ENCODE measurements around the gene PALLD.

DNA sequence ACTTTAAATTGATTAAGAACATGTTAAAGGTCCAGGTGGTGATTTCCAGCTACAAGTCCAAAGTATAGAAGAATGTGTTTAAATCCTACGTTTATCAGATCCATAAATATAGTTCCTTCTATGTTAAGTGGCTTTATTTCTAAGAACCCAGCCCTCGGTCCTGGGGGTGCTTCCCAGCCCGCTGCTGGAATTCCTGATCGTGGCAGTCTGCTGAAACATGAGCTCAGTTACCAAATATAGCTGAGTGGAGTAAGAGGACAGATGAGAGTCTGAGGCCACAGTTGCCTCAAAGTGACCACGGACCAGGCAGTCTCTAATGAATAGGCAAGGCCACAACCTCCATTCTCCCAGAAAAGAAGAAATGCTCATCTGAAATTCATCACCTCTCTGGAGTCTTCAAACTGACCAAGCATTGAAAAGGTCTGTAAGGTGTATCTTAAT lies at the start of gene PALLD:
Gene PALLD, plus strand, starts transcription at position 278 of the 441 bp plus-strand sequence.
- PRO-cap: no peak
- RAMPAGE, long total RNA, 4 experiments: no peak in any of the 4 experiments

DNA sequence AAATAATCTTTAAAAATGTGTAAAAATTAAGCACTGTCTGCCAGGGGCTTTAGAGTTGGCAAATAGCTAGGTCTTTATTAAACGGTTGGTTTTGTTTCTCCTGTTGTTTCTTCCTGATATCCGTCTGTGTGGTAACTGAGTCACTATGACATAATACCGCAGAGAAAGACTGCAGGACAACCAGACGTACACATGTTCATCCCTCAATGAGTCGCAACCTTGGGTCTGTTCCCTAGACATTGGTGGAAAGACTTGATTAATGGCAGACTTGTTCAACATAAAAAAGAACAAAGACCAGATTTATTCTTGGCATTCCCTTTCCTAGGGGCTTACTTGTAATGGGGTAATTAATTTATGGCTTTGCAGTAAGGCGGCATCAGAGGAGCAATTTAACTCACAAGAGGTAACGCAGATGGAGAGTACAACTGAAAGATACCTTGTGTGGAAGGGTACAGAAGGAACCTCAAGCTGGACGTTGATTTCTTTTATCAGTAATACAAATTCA lies 134.0 kb downstream of the PALLD start:
- PRO-cap: no peak
- RAMPAGE, long total RNA, 4 experiments: no peak in any of the 4 experiments

DNA sequence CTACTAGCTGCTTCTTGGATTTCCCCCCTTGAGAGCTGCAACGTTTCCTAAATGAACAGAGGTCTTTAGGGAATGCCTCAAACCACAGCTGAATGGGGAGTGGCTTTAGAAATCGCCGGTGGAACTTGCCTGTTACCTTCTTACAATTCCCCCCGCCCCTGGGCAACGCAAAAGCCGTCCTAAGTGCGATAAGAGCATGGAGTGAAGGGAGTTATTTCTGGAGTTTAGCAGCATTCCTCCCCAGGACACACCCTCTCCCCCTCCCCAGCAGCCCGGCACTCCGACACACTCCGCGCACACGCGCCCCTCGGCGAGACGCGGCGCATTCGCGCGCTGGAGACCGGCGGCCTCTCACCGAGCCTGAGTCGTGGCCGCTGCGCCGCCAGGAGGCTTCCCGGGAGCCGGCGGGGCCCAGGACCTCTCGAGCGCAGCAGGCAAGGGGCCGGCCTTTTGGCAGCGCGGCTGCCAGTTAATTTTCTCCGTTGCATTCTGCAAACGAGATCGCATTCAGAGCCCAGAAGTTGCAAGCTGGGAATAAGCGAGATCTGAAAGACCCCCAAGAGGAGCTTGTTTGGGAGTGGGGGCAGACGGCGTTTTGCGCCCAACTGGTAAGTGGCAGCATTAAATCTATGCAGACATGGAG lies 134.6 kb downstream of the PALLD start:
- PRO-cap: no peak
- RAMPAGE, long total RNA, 4 experiments: start-site peak on the plus strand in 2 of 4 experiments, centred at positions 330 to 411 of the sequence, 22 to 31 reads per replicate

DNA sequence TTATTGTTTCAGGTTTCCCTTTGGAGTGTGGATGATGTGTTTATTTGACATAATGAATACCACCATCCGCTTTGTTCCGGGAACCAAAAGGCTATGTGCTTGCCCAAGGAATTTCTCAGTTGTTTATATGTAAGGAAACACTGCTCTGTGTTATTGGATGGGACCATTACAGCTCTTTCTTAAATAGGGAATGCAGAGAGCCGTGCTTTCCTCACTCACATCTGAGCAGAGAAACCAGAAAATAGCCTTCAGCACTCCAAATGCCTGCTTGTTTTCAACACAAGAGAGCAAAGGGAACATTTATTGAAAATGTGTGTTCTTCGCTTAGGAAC lies 194.1 kb downstream of the CBR4 start:
- PRO-cap: no peak
- RAMPAGE, long total RNA, 4 experiments: no peak in any of the 4 experiments

DNA sequence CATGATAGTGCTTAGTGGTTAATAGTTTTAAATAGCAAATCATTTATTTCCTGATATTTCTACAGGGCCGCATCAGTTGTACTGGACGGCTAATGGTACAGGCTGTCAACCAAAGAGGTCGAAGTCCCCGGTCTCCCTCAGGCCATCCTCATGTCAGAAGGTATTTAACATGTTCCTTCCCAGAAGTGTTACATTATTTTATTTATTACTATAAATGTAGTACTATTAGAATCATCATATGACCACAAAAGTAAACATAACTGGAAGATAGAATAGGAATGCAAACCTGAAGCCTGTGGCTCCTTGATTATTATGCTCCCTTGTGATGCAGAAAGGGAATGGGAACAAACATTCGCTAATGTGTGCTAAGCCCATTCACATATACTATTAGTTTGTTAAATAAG lies 96.2 kb downstream of the CBR4 start:
- PRO-cap: no peak
- RAMPAGE, long total RNA, 4 experiments: no peak in any of the 4 experiments

- PRO-cap: no peak
- RAMPAGE, long total RNA, 4 experiments: no peak in any of the 4 experiments
Measured at GRCh38 chr4:169005463-169005936, 4.6 kb downstream of the CBR4 start.

DNA sequence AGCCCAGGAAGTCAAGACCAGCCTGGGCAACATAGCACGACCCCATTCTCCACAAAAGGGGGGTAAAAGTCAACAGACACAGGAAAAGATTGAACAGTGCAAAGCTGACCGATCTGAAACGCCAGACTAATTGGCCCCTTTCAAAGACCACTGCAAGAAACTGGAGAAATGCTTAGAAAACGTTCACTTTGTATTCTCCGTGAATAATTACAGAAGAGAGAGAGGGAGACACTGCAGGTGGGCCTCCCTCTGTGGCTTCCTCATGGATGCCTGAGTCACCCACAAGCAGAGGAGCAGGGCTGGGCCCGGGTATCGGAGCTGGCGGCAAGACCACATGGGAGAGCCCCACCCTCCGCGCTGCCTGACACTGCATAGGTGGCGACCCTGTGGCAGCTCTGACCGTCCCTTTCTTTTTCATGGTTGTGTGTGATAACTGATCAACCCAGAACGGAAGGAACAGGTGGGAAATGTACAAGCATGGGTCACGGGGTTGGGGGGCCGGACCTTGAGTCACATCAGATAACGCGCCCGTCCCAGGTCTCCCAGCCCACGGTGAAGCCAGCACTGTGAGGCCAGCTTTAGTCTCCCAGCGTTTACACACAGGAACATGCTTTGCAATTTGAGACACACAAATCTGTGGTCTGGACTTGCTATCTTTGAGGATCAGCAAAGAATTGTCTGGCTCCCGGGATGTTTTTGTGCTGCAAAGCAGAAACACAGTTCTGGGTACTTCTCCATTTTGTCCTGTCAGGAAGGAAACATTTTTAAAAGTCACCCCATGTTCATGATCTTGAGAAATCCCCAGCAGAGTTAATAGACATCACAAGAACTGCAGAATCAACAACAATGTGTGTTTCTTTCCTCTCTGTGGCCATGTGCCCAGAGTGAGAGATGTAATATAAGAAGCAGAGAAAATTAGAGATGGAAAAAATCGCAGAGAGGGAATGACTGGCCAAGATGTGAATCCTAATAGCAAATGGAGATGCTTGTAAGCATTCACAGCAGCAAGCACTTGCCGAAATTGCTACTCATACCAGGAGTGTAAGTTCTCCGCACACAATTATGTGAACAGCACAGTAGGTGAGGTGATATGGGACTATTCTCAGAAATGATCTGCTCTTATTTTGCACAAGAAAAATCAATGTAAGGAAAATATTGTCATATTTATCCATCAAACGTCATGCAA lies 70.1 kb upstream of the CBR4 start:
- PRO-cap: no peak
- RAMPAGE, long total RNA, 4 experiments: no peak in any of the 4 experiments

DNA sequence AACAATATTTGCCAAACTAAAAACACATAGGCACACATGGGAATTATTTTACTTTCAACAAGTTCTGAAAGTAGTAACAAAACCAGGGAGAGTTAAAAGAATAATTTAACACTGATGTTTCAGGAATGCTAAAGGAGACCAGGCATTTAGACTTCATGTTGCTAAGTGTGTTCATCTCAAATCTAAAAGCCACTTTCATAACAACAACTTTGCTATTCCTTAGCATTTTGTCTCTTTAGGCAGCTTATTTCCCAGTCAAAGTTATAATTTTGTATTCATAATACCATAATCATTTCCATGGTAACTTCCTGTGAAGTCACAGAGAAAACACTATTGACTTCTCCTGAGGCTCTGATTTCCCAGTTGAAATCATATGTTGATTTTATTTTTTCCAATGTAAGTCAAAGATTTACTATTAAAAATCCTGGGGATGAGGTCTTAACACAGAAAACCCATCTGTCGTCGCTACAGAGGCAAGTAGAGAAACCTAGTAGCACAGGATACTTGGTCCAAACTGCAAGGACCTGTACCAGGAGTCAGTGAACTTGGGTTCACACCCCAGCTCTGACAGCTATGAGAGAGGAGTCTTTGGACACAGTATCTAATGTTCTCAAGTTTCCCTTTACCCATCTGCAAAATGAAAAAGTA lies 69.2 kb downstream of the SH3RF1 start:
- PRO-cap: no peak
- RAMPAGE, long total RNA, 4 experiments: no peak in any of the 4 experiments

GRCh38 chr4:169213751-169214603 lies 56.8 kb downstream of the SH3RF1 start:
- PRO-cap: no peak
- RAMPAGE, long total RNA, 4 experiments: no peak in any of the 4 experiments

GRCh38 chr4:169250862-169251285 lies 19.9 kb downstream of the SH3RF1 start:
- PRO-cap: no peak
- RAMPAGE, long total RNA, 4 experiments: no peak in any of the 4 experiments

GRCh38 chr4:169774265-169775515 lies 16.9 kb upstream of the HPF1 start:
- PRO-cap: no peak
- RAMPAGE, long total RNA, 4 experiments: no peak in any of the 4 experiments

DNA sequence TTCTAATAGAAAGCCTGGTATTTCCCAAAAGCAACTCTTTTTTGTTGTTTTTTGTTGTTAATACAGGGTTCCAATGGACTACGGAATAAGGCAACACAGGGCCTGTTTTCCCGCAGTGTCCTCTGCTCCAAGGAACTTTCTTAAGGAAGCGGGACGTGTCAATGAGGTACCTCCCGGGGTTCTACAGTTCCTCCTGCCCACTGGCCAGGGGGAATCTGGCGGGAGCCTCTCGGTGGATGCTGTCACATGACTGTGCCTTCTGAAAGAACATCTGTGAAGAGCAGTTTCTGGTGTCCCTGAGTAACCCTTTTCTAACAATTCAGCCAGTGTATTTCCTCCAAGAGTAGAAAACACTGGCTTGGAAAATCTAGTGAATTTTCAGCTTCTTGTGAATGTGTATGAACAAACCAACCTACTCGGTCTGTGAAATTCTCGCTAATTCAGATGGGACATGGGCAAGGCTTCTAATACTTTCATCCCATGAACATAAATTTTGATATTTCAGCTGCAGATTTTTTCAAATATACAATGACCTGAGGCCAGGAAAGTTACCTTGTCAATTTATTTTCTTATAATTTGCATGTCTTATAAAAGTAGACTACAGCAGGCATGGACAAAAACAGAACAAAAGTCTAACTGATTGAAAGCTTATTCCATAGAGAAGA lies 32.6 kb downstream of the MFAP3L start:
- PRO-cap: no peak
- RAMPAGE, long total RNA, 4 experiments: no peak in any of the 4 experiments

GRCh38 chr4:171298848-171299300 lies 514.3 kb upstream of the GALNTL6 start:
- PRO-cap: no peak
- RAMPAGE, long total RNA, 4 experiments: no peak in any of the 4 experiments

- PRO-cap: no peak
- RAMPAGE, long total RNA, 4 experiments: no peak in any of the 4 experiments
Measured at GRCh38 chr4:172962513-172963162, 206.0 kb upstream of the GALNT7 start.

DNA sequence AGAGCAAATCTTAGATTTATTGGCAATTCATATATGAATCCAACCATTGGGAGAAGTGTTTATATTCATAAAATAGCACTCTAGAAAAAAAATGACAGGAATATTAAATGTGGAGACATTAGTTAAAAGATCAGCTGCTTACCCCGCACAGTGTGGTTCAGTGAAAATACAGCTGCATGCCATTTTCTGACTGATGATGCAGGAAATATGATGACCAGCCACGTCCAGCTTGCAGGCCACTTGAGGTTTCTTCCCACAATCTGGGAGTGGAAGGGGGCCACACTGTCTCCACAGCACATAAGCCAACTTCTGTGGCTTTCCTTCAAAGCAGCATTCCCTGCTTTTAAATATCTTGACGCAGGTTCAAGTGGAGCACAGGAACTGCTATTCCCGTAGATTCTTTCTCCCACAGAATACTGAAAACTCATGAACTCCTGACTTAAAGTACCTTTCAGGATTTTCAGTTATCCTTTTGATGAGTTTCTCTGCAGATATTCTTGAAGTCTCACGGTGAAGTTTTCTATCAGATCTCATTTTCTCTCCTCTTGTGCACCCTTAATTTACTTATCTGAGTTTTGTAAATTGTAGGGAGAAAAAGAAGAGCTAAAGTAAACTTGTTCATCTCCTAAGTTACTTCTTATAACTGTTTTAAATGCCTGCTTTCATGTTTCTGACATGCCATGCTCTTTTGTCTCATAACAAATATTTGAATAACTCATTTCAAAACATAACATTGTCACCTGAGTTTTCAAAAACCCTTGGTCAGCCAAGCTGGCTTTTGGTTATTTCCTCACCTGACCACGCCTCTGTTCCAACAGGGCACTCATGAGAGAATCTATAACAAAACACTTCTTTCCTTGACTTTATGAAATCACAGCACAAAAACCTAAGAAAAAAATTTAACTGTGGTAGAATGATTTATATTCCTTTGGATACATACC lies 173.2 kb upstream of the GALNT7 start:
- PRO-cap: no peak
- RAMPAGE, long total RNA, 4 experiments: no peak in any of the 4 experiments

DNA sequence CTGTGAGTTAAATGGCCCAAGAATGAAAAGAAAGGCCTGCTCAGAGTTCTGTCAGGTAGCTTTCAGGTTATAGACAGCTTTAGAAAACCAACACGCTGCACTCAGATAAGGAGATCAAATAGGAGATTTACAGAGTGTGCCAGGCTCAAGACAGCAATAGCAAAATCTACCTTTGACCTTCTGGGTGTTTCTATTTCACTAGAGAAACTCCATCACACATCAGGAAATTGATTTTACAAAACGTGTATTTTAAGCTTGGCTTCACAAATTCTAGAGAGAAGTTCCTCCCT lies 162.4 kb upstream of the GALNT7 start:
- PRO-cap: no peak
- RAMPAGE, long total RNA, 4 experiments: no peak in any of the 4 experiments

DNA sequence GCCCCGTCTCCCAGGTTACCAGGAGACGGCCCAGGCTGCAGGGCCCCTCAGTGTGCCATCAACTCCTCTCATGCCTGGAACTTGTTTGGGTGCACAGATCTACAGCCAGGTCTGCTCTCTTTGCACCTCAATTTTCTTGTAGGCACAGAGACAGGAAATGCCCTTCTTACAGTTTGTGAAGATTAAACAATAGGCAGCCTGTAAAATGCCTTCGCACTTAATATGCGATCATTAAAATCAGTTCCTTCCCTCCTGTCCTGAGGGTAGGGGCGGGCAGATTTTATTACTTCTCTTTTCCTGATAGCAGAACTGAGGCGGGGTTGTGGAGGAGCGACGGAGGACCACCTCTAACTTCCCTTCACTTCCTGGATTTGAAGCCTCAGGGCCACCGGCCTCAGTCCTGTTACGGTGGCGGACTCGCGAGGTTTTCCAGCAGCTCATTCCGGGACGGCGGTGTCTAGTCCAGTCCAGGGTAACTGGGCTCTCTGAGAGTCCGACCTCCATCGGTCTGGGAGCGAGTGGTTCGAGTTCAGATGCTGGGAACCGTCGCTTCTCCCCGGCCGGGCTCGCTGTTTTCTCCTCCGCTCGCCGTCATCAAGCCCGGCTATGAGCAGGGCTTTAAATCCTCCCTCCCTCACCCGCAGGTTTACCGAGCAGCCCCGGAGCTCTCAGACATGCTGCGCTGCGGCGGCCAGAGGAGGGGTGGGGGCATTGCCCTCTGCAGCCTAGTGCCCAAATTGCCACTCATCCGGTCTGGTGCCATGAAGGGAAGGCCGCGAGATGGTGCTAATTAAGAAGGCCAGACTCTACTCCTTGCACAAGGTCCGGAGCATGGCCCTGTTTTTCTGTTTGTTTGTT lies 23.4 kb downstream of the HAND2 start:
- PRO-cap: no peak
- RAMPAGE, long total RNA, 4 experiments: no peak in any of the 4 experiments

GRCh38 chr4:173516088-173517495 lies 13.4 kb downstream of the HAND2 start:
- PRO-cap: no peak
- RAMPAGE, long total RNA, 4 experiments: no peak in any of the 4 experiments

DNA sequence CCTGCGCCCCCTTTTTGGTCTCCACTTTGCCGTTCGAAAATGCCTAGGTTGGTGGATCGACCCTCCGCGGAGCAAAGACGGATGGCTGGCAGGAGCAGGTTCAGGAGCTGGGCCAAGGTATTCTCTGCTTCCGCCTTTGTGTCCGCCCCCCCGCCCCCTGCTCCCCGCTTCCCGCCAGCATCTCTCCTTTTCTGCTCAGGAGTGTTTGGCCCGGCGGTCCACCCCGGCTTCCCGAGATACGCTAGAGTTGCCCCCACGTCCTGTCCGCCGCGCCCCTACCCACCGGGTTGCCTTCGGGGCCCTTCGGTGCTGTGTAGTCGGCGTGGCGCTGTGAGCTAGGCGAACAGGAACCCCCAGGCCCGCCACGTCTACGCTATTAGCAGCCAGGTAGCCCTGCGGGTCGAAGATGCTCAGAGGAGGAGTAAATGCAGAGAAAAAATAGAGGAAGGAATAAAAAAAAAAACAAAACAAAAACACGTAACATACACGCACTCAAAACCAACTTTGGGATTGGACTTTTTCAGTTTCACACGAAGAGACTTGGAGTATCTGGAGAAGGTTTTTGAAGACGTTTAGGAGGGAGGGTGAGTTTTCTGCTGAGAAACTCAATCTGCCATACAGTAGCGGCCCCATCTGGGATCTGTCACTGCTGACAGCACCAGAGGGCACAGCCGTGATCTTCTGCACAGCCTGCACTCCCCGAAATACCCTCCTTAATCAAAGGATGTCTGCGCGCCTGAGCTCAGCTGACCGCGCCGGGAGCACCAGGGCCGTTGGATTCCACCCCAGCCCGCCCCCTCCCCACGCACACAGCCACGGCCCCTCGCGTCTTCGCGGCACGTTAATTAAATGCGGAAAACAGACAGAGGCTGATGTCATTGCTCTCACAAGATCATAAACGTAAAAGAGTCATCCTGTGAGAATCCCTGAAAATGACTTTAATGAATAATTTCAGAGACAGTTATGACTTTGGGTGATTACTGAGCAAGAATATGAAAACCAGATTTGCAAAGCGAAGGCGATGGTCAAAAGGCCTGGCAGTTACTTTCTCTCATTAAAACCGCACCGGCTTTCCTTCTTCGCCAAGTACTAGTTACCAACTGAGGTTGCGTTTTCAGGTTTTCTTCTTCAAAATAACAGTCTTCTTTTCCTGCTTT lies 11.0 kb downstream of the HAND2 start:
- PRO-cap: no peak
- RAMPAGE, long total RNA, 4 experiments: no peak in any of the 4 experiments

DNA sequence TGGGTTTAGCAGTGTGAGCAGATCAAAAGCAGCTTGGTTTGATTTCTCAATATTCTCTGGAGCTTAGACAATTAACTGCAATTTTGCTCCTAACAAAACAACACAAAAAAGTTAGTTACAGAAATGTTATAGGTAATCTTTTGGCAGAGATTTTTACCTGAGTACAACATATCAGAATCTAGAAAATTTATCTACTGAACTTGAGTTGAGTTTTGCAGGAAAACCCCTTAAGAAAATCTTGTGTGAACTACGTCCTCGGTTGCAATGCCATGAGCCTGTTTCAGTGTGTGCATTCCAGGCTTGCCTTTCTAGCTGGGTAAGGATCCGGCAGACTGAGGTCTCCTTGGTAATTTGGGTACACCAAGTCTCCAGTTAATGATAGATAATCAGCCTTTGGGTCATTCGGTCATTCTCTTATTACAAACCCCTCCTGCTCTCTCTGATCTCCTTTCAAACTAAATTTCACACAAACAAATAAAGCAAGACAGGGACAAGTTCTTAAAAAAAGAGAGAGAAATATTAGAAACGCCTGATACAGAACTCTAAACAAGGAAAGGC lies 5.9 kb upstream of the HAND2 start:
- PRO-cap: no peak
- RAMPAGE, long total RNA, 4 experiments: no peak in any of the 4 experiments

Data from suprapubic skin (tissue), 4 donors.